Ascending aorta (tissue), 1 donor: ENCODE results near the genes ZNF239, ZNF32, DEPP1 and ANTXRL.

- PRO-cap: no peak
Observed at GRCh38 chr10:43299394-43300096, 32.7 kb upstream of the RASGEF1A start.

- PRO-cap: no peak
Observed at GRCh38 chr10:43308838-43309563, 42.1 kb upstream of the RASGEF1A start.

- PRO-cap: no peak
Observed at GRCh38 chr10:43393393-43394491, 15.2 kb downstream of the HNRNPF start.

GRCh38 chr10:43408037-43408661 lies 837 bp downstream of the HNRNPF start:
- PRO-cap: no peak

- PRO-cap: no peak
Observed at GRCh38 chr10:43573768-43574835, at the start of gene ZNF239. ZNF239 (minus strand) TSS chr10:43574616.

GRCh38 chr10:43648555-43649521 lies at the start of gene ZNF32:
ZNF32 (minus strand) TSS chr10:43648881.
- PRO-cap: no peak

GRCh38 chr10:43824830-43825395 lies 176.2 kb upstream of the ZNF32 start:
- PRO-cap: bidirectional peak, plus-strand start at chr10:43825219, minus-strand start at chr10:43825107

GRCh38 chr10:44008318-44008538 lies 359.5 kb upstream of the ZNF32 start:
- PRO-cap: no peak

DNA sequence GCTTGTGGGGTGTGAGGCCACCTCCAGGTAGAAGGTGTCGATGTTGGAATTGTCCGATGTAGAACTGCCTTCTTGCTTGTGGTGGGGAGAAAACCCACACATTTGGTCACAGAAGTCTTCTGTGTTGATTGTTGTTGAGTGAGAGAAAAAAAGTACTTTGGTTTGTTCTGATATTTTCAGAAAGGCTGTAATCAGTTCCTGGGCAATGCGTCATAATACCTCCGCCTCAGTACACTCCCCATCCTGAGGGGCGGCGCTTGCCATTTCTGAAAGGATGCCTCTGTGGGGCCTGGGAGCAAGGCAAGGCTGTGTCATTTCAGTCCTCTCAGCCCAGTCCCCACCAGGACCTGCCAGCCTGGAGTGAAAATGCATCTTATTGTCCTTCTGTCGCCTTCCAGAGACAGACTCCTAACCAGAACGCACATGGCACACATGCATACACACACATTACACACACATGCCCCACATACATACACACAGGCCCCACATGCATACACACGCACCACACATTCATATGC lies 90.2 kb downstream of the CXCL12 start:
- PRO-cap: no peak

DNA sequence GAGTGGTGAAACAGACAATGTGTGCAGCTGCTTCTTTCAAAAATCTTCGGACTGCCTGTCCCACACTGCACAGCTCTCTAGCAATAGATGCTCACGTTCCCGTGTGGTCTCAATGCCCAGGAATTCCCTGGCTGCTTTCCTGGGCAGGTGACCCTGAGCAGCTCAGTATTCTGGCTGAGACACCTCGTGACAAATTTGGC lies 28.9 kb upstream of the TMEM72 start:
- PRO-cap: no peak

DNA sequence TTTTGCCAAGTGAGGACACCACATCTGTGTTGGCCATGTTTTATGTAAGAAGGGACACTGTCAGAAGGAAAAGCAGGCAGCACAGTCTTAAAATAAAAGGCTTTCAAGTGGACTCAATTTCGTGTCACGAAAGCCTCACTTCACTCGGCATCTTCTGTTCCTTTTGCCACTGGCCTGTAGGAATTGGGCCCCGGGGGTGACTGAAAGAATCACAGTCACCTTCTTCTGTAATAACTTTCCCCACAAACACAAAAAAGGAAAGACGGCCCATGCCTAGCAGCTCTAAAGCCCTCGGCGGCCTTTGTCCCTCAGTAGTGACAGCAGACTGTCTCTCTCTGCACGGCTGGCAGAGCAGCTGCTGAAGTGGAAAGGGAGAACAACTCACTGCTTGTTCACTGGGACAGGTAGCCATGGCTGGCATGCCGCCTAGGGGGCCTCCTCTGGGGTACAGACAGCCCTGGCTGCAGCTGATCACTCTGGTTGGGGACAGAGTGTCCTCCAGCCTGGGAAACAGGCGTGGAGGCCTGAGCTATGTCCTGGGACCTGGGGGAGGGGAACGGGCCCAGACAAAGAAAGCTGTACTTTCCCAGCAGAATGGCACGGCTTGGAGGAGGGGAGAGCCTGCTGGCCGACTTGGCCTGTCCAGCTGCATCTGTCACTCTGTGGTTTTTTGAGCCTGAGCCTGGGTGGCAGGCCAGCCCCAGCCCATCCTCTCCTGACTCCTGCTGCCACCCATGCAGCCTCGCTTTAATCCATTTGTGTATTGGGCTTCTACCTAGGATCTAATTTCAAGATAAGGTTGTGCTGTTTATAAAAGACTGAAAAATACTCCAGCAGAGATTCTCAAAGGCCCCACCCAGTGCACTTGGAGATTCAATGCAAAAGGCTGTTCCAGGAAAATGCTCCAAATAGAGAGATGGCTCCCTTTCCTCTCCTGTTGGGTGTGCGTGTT lies 4.5 kb downstream of the RASSF4 start:
- PRO-cap: unidirectional peak, plus-strand start at position 597 of the sequence

- PRO-cap: no peak
Observed at GRCh38 chr10:44974574-44975233, 3.9 kb downstream of the DEPP1 start.

GRCh38 chr10:44978515-44979191 lies at the start of gene DEPP1:
DEPP1 (minus strand) TSS chr10:44978809.
- PRO-cap: unidirectional peak, minus-strand start at chr10:44978809

- PRO-cap: no peak
Observed at GRCh38 chr10:45004917-45005950, 4.5 kb downstream of the ZNF22 start.

GRCh38 chr10:45380854-45381370 lies 6.9 kb downstream of the ALOX5 start:
- PRO-cap: no peak

GRCh38 chr10:45433947-45434574 lies 60.0 kb downstream of the ALOX5 start:
- PRO-cap: no peak

- PRO-cap: no peak
Observed at GRCh38 chr10:45470650-45471106, 64.5 kb downstream of the MARCHF8 start.

GRCh38 chr10:46001425-46002672 lies 28.6 kb downstream of the NCOA4 start:
- PRO-cap: no peak

DNA sequence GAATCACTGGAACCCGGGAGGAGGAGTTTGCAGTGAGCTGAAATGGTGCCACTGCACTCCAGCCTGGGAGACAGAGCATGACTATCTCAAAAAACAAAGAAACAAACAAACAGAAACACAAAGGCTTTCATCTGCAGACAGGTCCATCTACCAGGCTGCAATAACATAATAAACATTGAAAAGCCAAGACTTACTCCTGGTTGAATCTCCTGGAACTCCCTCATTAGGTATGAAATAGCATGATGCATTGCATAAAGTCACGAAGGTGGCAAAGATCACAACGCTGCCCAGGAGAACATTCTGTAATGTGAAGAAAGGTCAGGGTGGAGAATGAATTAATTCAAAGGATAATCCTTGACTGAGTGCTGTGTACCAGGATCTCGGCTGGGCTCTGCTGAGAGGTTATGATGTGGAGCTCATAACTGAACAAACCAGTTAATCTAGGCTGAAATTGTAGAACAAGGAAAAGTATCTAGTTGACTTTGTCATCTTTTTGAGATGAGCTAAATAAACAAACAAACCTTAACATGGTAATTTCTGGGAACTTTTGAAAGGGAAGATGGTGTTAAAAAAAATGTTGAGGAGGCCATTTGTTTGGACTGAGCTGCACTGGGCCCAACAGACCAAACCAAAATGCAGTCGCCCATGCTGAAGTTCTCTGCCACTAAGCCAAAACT lies 6.1 kb downstream of the MSMB start:
- PRO-cap: no peak

- PRO-cap: no peak
Observed at GRCh38 chr10:46286673-46287211, at the start of gene ANTXRL. ANTXRL (plus strand) TSS chr10:46286997.